ENCODE measurements around the gene ANXA3.

DNA sequence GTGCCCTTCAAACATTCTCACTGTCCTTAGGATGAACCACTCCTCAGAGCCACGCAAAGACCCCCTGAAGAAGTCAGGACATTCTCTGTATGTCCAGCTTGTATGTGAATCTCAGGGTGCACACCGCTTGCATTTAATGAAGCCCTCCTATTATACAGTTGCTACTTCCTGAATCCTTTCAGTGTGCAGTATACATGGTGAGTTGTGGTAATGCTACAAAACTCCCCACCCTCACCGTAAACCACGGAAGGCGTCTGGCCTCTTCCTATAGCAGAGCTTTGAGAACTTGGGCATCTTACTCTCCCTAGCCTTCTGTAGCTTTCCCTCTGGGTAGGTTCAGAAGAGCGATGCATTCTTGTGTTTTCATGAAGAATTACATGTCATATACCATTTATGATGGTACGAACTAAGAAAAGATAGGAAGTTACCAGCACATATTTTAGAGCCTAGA lies 9.5 kb upstream of the MRPL1 start:
- PRO-cap = no peak

DNA sequence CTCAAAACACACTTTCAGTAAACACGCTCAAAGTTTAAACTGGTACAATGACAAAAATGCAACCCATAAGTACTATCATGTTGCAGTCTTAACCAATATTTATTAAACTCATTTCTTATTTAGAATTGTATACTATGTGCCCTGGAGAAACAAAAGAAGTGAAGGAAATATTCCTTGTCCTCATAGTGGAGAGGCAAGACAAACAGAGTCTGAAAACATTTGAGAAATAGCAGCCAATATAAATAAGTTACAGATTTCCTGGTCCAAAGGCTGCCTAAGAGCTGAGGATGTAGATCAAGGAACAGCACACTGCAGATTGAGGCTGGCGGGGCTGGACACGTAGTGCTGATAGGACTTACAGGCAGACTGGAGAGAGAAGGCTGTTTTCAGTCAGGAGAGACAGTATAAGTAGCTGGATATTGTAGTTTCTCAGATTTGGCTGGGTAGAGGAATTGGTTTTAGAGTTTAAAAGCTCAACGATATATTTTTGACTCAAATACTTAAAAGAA lies 39.0 kb upstream of the ANXA3 start:
- PRO-cap = unidirectional peak, plus-strand start at position 314 of the sequence

DNA sequence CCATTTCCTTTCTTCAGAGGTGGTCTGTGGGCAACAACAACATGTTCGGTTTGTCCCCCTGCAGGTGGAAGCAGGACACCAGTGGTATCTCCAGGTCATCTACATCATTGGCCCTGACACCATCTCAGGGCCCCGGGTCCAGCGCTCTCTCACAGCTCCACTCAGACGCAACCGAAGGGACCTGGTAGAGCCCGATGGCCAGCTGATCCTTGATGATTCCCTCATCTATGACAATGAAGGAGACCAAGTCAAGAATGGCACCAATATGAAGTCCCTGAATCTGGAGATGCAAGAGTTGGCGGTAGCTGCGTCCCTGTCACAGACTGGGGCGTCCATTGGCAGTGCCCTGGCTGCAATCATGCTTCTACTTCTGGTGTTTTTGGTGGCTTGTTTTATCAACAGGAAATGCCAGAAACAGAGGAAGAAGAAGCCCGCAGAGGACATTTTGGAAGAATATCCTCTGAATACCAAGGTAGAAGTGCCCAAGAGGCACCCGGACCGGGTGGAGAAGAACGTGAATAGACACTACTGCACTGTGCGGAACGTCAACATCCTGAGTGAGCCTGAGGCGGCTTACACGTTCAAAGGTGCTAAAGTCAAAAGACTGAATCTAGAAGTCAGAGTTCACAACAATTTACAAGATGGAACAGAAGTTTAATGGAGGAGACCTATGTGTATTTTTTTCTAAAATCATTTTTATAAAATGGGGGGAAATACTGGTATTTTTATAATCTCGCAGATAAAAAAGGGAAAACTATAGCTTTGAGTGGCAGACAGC lies 10.9 kb upstream of the ANXA3 start:
- PRO-cap = no peak

DNA sequence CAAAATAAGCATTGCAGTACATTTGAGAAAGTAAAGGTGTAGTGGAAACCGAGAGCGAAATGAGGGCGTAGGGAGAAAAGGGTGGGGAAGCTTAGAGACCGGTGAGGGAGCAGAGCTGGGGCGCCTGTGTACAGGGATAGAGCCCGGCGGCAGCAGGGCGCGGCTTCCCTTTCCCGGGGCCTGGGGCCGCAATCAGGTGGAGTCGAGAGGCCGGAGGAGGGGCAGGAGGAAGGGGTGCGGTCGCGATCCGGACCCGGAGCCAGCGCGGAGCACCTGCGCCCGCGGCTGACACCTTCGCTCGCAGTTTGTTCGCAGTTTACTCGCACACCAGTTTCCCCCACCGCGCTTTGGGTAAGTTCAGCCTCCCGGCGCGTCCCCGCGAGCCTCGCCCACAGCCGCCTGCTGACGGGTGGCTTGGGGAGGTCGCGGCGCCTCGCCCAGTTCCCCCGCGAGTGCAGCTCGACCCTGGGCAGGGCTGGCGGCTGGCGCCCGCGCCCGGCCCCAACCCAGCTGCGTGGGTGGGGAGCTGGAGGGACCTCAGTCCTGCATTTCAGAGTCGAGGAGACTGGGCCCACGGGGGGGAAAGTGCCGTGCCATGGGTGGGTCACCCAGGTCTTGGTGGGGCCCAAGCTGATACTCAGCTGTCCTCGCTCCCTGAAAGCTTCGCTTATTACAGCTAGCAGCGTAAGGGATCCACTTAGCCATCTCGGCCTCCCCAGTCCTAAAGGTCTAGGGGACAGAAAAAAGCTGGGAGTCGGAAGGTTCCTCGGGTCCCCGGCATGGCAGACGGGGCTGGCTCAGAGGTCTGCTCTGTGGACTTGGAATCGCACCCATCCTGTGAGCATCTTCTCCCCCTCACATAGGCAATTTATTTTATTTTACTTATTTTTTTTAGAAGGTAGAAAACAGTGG lies at the start of gene ANXA3:
Gene ANXA3 (plus strand): TSS at position 262 of the 912 bp plus-strand sequence.
- PRO-cap = bidirectional peak, plus-strand start at position 256 of the sequence, minus-strand start at position 307 of the sequence

DNA sequence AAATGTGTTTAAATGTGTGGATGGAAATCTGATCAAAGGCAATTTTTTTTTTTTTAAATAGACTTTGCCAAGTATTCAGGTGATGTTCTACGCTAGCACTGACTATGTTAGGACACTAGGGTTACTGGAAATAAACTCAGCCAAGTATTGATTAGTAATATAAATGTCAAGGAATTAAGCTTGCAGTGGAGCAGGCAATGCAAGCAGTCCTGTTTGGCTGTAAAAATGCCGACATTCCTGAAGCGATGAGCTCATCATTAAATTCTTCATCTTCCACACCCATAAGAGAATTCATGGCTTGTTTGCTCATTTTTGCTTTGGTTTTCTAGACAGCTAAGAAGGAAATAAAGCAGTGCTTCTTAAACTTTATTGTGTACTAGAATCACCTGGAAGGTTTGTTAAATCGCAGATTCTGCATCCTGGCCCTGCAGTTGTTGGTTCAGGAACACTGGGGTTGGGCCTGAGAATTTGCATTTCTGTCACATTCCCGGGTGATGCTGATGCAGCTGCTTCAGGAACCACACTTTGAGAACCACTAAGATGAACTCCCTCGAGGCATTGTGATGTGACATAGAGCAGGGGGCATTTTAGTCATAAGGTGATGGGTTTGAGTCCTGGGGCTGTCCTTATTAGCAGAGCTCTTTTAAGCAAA lies 17.8 kb downstream of the ANXA3 start:
- PRO-cap = no peak

- PRO-cap = no peak
Observed at GRCh38 chr4:78581590-78582103, 30.1 kb downstream of the ANXA3 start.

DNA sequence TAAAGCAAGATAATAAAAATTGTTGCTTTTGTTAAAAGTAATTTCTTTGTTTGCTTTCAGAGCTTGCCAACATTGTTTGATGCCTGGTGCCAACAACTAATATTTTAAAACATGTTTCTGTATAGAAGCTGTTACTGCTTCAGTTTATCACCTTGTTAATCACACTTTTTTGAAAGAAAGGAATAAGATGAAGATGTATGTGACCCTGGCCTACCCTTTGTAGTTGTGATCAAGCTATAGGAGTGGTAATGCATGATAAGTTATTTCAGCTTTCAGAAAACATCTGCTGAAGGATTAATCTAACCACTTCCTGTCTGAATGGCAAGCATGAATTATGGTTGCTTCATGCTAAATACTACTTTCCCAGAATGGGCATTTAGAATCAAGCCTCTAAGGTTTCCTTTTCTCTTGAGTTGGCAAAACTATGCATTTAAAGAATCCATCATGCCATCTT lies 58.9 kb downstream of the ANXA3 start:
- PRO-cap = no peak

DNA sequence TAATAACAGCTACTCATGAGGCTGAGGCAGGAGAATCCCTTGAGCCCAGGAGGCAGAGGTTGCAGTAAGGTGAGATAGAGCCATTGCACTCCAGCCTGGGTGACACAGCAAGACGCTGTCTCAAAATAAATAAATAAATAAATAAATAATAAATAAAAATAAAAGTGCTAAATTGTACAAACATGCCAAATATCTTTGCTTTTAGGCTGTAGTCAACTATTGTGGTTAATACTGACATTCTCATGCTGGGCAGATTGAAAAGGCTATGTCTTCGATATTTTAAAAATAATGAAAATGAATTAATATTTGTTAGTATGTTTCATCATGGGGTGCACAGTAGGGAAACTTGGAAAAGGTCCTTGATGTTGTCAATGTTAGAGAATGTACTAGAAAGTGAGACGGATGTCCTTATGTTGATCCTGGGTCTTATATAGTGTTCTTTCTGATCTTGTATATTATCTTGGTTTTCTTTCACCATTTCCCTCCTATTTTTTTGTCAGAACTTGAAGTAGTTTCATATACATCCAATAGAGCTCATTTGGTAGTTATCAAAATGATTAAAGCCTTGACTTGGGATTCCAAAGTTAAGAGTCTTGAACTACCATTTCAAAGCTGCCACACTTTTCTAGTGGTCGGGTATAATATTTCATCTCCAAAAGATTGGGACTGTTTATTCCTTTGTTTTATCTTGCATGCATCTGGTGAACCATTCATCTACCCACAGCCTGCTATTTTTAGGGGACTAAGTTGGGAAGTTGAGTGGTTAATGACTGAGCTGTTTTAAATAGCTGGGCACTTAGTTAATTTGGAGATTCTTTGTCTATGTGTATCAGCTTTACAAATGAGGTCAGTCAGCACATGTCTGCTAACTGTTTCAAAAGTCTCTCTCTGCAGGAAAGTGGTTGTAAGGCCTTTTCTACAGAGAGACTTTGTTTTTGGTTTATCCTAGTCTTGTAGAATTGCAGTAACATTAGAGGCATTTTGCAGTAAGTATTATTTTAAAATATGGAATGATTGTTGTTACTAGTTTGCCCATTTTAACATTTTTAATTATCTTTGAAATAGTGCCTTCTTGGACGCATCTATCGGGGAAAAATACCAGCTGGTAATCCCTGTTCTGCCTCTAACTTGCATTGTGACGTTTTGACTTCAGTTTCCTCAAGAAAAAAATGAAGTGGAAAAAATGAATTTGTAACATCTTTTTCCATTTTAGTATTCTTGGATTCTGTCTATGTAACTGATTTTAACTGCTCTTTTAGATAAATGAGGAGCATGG lies 8.0 kb downstream of the BMP2K start:
- PRO-cap = no peak

- PRO-cap = no peak
Observed at GRCh38 chr4:78859331-78859854, 79.8 kb downstream of the PAQR3 start.

GRCh38 chr4:78939769-78939967 lies 430 bp upstream of the PAQR3 start:
- PRO-cap = no peak

DNA sequence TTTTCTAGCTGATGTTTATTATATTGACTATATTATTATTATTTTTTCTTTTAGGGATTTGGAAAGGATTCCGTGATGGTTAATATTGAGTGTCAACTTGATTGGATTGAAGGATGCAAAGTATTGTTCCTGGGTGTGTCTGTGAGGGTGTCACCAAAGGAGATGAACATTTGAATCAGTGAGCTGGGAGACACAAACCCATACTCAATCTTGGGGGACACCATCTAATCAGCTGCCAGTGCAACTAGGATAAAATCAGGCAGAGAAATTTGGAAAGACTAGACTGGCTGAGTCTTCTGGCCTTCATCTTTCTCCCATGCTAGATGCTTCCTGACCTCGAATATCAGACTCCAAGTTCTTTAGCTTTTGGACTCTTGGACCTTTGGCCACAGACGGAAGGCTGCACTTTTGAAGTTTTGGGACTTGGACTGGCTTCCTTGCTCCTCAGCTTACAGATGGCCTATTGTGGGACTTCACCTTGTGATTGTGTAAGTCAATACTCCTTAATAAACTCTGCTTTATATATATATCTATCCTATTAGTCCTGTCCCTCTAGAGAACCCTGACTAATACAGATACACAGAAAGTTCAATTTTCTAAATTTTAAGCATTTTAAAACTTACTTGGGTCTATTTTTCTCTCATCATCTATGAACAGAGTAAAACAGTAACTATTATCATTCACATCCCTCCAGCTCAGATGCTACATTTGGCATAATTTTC lies 85.2 kb upstream of the GK2 start:
- PRO-cap = no peak

DNA sequence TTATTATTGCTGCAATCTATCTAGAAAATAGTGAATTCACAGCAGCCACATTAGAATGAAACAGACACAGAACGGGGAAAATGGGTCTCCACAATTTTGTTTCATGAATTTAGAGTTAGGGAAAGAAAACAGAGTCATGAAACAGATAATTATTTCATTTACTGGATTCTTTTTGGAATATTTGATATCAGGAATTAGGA lies 61.0 kb downstream of the ANTXR2 start:
- PRO-cap = no peak

GRCh38 chr4:80071269-80071845 lies 1.7 kb downstream of the ANTXR2 start:
- PRO-cap = no peak

- PRO-cap = no peak
Observed at GRCh38 chr4:80173416-80173846, 23.9 kb upstream of the PRDM8 start.

DNA sequence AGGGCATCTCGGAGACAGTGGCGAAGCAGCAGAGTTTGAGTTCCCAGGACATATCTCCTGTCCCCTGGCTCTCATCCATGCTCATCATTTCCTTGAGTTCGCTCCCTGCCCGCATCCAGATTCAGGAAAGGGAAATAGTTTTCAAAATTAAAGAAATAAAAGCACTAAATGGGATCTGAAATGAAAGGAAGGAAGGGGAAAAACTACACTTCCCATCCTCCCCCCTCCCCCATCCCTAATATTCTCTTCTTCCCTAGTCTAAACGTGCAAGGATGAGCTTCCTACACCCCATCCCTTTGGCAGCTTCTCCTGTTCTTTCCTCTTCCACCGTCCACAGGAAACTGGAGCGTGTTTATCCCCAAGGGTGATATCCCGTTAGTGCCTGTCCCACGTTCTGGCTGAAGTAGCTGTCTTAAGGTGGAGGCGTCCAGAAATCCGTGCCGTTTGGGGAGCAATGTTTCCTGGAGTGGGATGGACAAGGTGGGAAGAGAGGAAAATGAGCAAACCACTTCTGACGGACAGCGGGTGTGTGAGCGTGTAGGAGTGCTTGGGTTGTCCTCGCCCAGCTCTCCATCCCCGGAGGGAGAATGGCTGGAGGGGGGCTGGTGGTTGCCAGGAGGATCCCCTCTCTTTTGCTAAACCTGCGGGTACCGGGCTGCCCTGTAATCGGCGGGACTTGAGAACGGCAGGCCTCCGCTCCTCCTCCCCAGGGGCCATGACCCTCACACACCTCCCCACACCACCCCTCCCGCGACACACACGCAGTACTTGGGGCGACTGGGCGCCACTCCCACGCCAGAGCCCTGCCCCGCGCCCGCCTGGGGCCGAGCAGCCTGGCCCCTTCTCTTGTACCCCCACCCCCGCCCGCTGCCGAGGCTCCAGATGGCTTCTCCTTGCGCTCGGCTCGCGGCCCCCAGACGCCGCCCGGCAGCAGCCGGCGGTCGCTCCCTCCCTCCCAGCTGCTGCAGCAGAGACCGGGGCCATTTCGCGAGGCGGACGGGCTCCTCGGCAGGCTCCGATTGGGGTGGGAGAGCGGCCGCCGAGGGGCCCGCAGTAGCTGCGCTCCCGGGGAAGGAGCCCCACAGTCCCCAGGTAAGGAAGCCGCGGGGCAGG lies 14.0 kb upstream of the PRDM8 start:
- PRO-cap = no peak

- PRO-cap = unidirectional peak, minus-strand start at chr4:80184210
Observed at GRCh38 chr4:80184077-80185118, 12.9 kb upstream of the PRDM8 start.

- PRO-cap = no peak
Observed at GRCh38 chr4:81427407-81427915, 44.2 kb downstream of the RASGEF1B start.

DNA sequence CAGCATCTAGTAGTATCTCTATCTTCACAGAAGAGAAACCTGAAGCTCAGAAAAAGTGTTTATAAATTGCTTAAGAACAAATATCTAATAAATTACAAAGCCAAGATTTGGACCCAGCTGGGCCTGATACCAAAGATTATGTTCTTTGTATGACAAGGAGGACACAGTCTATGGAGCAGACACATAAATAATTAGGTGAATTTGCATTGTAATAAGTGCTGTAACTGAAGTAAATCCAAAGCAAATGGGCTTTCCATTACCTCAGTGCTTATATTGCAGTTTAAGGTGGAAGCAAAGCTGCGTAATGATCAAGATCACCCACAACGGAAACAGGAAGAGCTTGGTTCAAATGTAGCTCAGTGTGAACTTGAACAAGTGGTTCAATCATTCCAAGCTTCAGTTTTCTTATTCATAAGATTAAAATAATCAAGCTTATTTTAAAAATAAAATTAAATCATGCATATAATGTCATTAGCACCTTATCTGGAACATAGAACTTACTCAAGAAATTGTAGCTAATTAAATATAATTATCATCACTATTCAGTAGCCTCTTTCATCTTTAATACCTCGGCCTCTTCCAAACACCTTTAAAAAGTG lies 19.1 kb upstream of the RASGEF1B start:
- PRO-cap = no peak

GRCh38 chr4:81635682-81636186 lies 164.0 kb upstream of the RASGEF1B start:
- PRO-cap = bidirectional peak, plus-strand start at chr4:81635929, minus-strand start at chr4:81635821

GRCh38 chr4:82357083-82357715 lies 16.6 kb downstream of the HNRNPD start:
- PRO-cap = no peak